ENCODE results near the gene MINDY4.

DNA sequence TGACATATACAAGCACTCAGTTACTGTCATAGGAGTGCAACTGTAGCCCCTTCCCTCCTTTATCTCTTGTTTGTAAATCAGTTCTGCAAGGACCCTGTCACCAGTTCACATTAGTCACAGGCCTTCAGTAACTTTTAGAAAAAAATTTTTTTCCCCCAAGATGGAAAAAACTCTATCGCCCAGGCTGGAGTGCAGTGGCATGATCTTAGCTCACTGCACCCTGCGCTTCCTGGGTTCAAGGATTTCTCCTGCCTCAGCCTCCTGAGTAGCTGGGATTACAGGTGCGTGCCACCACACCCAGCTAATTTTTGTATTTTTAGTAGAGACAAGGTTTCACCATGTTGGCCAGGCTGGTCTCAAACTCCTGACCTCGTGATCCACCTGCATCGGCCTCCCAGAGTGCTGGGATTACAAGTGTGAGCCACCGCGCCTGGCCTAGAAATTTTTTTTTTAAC lies 11.6 kb downstream of the CHN2 start:
- PRO-cap, 3 experiments: peak in 1 of 3 experiments; most common plus-strand start position 216 of the sequence (in 1)
- RAMPAGE, long total RNA, 2 experiments: no peak in any of the 2 experiments
- RRBS: no CpG with 5 or more reads among the region's 7 CpGs

DNA sequence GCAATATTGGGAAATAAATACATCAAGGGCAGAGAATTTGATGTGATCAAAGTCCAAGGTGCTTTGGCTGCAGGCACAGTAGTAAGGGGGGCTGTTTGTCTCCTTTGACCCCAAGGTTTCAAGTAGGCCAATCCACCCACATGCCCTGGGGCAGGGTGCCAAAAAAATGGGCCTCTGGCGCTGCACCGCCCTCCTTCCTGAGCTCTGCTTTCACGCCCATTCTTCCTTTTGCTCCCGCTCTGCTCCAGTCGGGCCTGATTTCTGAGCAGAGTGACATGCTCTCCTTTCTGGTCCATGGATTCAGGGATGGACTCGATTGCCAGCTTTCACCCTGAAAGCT lies 34.1 kb downstream of the CHN2 start:
- PRO-cap, 3 experiments: no peak in any of the 3 experiments
- RAMPAGE, long total RNA, 2 experiments: no peak in any of the 2 experiments
- RRBS: no CpG with 5 or more reads among the region's 6 CpGs

- PRO-cap, 3 experiments: peak in 3 of 3 experiments; most common plus-strand start chr7:29566273 (in 2); most common minus-strand start chr7:29566221 (in 3)
- RAMPAGE, long total RNA, 2 experiments: no peak in any of the 2 experiments
- RRBS: 6% methylated on average over 4 of the region's 46 CpGs
Observed at GRCh38 chr7:29565492-29566469, 2.1 kb downstream of the PRR15 start.

DNA sequence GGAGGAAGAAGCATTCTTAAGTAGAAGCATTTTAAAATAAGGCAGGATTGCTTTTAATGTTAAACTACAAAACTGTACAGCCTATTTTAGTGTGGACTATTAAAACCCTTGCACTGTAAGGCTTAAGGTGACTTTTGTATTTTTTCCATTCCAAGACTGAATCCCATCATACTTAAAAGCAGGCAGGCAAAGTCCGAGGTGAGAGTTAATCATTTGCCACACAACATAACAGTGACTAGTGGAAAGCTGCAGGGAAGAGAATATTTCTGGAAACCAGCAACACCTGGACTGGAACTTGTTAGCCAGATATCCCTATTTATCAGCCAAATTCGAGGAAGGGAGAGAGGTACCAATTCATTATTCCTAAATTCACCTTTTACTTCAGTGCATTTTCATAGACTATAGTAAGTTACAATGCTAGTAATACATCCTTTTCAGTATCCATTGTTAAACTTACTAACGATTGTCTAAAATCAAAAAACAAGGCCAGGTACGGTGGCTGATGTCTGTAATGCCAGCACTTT lies 3.6 kb downstream of the PRR15 start:
- PRO-cap, 3 experiments: no peak in any of the 3 experiments
- RAMPAGE, long total RNA, 2 experiments: no peak in any of the 2 experiments
- RRBS: no CpG with 5 or more reads among the region's 4 CpGs

DNA sequence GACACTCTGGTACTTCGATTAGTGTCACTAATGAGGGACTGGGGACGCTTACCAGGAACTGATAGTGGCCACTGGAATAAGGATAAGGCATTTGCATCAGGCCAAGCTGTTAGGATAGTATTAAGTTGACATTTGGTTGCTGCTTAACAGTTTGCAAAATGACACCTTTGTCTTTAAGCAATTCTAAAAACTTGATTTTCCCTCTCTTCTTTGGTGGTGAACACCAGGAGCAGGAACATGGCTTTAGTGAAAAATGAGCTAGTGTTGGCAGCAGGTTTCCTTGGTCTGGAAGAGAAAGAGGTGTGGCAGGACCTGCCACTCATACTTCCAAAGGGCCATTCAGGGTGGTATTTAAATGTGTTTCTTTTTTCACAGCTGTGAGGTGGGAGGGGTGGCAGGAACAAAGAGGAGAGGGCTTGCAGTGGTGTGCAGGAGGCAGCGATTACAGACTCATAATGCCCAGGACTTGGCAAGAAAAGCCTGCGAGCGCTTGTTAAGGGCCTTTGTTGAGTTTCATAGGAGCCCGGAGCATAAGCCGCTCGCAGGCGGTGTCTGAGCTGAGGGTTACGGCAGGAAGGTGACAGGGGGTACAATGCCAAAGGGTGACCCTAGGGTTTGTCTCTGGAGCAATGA lies 36.7 kb downstream of the WIPF3 start:
- PRO-cap, 3 experiments: peak in 1 of 3 experiments; most common plus-strand start position 518 of the sequence (in 1); most common minus-strand start position 457 of the sequence (in 1)
- RAMPAGE, long total RNA, 2 experiments: no peak in any of the 2 experiments
- RRBS: no CpG with 5 or more reads among the region's 10 CpGs

DNA sequence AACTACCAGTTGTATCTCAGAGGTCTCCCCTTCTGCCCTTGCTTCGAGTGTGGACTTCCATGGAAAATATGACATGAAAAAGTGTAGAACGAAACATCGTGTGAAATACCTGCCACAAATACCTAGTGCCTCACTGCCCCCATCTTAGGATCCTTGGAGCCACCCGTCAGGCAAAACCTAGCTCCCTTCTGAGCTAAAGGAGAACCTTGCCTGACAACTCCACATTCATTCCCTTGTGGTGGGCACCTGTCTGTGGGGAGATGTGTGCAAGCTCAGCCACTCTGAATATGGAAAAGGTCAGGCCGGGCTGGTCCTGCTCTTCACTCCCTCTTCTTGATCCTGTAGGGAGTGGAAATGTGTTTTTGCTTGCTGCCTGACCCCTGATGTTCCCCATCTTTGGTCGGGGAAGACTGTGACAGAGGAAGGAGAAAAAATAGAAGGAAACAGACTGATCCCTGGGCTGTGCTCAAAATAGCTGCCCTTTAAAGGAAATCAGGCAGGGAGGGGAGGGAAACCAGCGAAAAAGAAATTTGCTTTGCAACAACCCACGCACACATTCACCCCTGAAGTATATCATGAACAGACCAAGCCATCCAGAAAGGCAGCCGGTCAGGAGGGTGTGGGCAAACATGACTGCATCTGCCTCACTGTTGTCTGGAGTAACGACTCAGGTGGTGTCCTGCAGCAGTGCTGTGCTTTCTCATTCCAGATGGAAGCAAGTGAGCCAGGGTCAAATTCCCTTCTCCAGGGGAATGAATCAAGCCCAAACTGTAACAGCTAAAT lies 74.0 kb downstream of the SCRN1 start:
- PRO-cap, 3 experiments: no peak in any of the 3 experiments
- RAMPAGE, long total RNA, 2 experiments: no peak in any of the 2 experiments
- RRBS: no CpG with 5 or more reads among the region's 10 CpGs

DNA sequence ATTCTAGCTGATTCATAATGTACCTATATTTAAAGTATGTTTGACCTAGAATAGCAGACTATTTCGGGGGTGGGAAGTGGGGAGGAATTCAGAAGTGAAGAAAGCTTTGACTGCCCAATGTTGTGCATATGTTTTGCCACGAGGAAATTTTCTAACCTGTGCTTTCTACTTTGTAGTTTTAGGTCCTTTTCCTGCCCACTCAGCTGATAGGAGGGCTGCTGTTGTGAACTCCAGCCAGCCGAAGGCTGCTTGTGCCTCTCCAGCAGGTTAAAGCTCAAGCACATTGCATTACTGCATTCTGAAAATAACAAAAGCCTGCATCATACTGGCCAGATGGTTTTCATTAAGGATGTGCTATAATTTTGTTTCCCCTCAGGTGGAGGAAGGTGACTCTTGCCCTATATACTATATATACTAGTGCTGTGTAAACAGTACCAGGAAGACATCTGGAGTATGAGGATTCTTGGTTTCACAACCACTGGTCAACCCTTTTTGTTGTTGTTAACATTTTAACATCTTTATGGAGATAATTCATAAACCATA lies 4.5 kb downstream of the PLEKHA8 start:
- PRO-cap, 3 experiments: no peak in any of the 3 experiments
- RAMPAGE, long total RNA, 2 experiments: no peak in any of the 2 experiments
- RRBS: no CpG with 5 or more reads among the region's 3 CpGs

DNA sequence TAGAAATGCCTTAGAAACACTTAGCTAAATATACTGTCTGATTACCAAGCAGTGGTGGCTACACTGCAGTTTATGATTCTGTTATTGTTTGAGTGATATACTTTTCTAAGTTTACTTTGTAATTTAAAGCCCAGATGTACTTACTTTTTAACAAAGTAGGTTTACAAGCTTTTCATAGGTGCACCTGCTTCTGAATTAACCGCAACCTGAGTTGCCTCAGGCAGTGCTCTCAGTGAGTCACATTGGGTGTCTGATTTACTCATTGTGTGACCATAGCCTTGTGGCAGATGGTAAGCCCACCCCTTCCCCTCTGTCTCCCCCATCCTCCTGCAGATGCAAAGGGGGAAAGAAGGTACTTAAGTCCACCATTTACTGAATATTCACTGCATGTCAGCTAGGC lies 9.0 kb downstream of the MTURN start:
- PRO-cap, 3 experiments: no peak in any of the 3 experiments
- RAMPAGE, long total RNA, 2 experiments: no peak in any of the 2 experiments
- RRBS: no CpG with 5 or more reads among the region's 1 CpG

DNA sequence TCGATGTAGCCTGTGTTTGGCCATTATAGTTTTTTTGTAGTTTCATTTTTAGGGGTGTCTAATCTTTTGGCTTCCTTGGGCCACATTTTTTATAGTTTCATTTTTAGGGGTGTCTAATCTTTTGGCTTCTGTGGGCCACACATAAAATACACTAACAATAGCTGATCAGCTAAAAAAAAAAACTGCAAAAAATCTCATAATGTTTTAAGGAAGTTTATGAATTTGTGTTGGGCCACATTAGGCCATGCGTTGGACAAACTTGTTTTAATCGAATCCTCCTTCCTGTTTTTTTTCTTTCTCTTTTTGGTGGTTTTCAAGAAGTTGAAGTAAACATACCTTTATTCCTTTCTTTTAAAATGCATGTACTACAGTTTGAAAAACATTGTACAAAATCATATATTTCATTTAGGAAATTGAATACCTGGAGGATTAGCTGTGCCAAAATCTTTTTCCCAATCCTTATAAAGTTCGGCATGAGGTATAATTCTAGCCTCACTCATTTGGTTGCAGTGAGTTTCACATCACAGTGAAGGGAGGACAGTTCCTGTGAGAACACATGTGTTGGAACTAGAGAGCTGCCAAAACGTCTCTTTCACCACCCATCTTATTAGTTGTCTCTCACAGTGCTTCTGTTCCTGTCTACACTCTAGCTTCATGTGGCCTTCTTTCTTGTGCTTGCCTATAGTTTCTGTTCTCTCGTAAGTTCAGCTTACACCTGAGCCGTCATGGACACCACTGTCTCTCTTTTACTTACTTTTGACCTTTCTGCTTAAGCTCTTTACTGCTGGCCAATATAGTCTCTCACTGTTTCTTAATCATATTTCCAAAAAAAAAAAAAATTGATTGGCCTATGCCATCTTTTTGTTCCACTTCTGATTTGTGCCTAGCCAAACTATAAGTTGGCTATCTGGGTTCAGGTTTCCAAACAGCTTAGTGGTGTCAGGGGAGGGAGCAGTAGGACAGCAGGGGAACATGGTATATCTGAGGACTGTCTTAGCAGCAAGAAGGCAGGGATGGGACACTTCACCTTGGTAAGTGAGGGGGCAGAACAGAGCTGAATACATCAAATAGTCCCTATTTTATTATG lies 37.8 kb downstream of the ZNRF2 start:
- PRO-cap, 3 experiments: no peak in any of the 3 experiments
- RAMPAGE, long total RNA, 2 experiments: no peak in any of the 2 experiments
- RRBS: no CpG with 5 or more reads among the region's 7 CpGs

- PRO-cap, 3 experiments: no peak in any of the 3 experiments
- RAMPAGE, long total RNA, 2 experiments: no peak in any of the 2 experiments
- RRBS: no CpG with 5 or more reads among the region's 1 CpG
Observed at GRCh38 chr7:30331142-30331556, 46.8 kb downstream of the ZNRF2 start.

GRCh38 chr7:30430298-30430776 lies 48.2 kb downstream of the NOD1 start:
- PRO-cap, 3 experiments: no peak in any of the 3 experiments
- RAMPAGE, long total RNA, 2 experiments: no peak in any of the 2 experiments
- RRBS: no CpG with 5 or more reads among the region's 7 CpGs

DNA sequence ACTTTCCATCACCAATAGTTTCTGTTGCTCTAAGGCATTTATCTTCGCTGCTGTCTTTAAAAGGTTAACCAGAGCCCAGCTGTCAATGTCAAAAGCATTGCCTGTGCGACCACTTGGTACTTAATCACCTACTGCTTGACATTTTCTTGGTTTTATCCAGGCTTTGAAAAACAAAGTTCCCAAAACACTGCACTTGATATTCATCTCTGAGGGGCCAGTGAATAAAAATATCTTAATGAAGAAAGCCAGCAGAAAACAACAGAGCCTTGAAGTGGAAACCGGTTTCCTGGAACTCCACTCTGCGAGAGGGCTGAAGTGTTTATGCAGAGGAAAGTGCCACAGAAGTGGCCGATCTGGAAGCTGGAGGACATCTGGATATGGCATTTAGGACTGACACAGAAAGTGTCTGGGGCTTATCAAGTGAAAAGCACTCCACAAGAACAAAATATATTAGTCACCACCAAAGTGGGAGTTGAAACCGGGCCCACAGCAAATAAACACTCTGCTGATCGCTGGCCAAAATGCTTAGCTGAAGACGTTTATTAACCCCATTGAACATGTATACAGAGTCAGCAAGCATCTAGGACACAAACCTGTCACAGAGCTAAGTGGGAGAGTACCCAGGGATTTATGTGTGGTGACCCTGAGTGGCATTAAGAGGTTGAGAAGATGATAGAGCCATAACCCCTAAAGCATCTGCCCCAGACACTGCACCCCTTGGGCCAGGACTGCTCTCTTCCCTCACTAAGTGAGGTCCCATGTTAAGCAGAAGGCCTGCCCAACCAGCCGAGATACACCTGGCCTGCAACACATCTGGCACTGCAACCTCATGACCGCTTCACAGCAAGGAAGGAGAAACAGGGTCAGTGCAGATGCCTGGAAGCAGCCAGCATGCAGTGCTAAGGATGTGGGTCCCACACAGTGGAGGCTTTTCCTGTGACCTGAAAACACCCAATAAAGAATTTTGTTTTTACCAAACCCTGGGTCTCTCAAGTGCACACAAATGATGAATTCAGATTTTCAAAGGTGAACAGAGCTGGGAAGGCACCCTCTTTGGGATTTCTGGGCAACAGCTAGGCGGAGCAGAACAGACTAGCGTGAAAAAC lies 7.7 kb downstream of the NOD1 start:
- PRO-cap, 3 experiments: no peak in any of the 3 experiments
- RAMPAGE, long total RNA, 2 experiments: no peak in any of the 2 experiments
- RRBS: no CpG with 5 or more reads among the region's 12 CpGs

DNA sequence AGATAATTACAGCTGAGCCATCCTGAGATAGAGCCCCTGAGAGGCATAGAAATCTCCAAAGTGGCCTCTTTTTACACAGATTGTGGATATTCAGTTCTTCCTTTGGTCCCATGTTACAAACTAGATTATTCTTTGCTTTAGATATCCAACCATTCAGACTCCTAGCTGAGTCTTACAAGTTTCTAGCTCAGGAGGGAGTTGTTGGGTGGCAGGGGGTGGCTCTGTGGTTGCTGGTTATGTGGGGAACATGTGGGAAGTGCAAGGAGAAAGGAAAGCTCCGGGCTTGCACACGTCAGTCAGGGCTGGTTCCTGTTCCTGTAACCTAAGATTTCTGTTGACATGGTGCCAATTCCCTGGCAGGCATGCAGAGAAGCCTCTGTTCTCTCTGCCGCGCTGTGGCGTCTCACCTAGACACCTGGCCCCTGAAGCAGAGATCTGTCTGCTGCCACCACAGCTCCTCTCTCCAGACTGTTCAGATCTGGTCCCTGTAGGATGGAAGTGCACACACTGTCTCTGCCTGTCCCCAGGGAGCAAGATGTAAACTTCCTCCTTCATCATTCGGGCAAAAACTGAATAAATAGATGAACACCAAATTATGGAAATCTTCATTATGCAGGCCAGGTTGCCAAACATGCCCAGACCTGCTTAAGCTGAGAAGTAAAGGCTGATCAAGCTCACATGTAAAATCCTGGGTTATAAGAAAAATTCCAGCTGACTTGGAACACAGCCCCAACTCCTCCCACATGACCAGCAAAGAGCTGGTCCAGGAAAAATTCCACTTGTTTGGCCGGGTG lies 43.6 kb upstream of the GARS1 start:
- PRO-cap, 3 experiments: peak in 3 of 3 experiments; most common plus-strand start position 334 of the sequence (in 1); most common minus-strand start position 240 of the sequence (in 2)
- RAMPAGE, long total RNA, 2 experiments: no peak in any of the 2 experiments
- RRBS: no CpG with 5 or more reads among the region's 7 CpGs

DNA sequence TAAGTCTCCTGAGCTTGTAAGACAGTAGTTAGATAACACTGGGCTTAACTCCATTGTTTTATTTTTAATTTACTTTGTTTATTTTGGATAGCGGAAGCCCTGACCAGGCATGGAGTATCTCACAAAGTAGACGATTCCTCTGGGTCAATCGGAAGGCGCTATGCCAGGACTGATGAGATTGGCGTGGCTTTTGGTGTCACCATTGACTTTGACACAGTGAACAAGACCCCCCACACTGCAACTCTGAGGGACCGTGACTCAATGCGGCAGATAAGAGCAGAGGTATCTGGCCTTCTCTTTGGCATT lies 37.4 kb downstream of the GARS1 start:
- PRO-cap, 3 experiments: no peak in any of the 3 experiments
- RAMPAGE, long total RNA, 2 experiments: no peak in any of the 2 experiments
- RRBS: no CpG with 5 or more reads among the region's 7 CpGs

DNA sequence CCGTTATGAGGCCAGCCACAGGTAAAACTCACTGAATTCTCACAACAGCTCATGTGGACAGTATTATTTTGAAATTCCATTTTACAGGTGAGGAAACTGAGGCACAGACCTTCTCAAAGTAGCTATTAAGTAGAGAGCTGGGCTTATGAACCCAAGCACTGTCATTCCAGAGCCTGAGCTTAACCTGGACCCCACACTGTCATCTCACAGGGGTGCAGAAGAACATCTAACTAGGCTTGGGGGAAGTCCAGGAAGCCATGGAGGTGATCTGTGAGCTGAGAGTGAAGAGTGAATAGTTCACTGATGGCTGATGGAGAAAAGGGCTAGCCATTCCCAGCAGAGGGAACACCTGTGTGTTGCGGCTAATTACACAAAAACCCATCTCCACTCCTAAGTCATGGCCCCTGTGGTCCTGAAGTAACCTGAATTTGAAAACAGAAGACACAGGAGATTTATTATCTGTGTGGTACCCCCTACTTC lies 8.7 kb downstream of the INMT start:
- PRO-cap, 3 experiments: no peak in any of the 3 experiments
- RAMPAGE, long total RNA, 2 experiments: no peak in any of the 2 experiments
- RRBS: no CpG with 5 or more reads among the region's 2 CpGs

DNA sequence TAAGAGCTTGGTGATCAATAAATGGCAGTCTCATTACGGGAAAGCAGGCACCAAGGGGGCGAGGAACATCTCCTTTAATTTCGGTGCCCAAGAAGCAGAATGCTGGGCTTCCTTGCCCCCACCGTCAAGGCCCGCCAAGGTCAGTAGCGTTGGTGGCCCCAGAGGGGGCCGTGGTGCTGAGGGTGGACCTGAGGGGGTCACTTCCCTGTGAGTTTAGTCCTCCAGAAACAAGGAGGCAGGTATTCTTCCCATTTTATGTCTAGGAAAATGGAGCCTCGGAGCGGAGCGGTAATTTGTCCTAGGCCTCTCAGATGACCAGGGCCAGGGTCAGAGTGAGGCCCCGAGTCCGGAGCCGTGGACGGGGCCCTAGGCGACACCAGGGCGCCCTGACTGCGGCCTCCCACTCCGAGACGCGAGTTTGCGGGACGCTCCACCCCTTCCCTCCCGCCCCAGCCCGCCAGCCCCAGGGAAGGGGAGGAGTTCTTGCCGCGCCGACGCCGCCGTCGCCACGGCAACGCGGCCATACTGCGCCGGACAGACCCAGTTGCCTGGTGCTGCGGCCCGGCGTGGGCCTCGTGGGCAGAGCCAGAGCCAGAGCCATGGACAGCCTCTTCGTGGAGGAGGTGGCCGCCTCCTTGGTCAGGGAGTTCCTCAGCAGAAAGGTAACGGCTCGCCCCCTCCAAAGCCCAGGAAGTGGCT lies at the start of gene MINDY4:
TSS of gene MINDY4 (plus strand) at position 523 of the 699 bp plus-strand sequence.
- PRO-cap, 3 experiments: peak in 3 of 3 experiments; most common plus-strand start position 554 of the sequence (in 3); most common minus-strand start position 420 of the sequence (in 2)
- RAMPAGE, long total RNA, 2 experiments: start-site peak on the plus strand in 1 of 2 experiments, centred at position 542 of the sequence, 532 reads per replicate
- RRBS: no CpG with 5 or more reads among the region's 44 CpGs

DNA sequence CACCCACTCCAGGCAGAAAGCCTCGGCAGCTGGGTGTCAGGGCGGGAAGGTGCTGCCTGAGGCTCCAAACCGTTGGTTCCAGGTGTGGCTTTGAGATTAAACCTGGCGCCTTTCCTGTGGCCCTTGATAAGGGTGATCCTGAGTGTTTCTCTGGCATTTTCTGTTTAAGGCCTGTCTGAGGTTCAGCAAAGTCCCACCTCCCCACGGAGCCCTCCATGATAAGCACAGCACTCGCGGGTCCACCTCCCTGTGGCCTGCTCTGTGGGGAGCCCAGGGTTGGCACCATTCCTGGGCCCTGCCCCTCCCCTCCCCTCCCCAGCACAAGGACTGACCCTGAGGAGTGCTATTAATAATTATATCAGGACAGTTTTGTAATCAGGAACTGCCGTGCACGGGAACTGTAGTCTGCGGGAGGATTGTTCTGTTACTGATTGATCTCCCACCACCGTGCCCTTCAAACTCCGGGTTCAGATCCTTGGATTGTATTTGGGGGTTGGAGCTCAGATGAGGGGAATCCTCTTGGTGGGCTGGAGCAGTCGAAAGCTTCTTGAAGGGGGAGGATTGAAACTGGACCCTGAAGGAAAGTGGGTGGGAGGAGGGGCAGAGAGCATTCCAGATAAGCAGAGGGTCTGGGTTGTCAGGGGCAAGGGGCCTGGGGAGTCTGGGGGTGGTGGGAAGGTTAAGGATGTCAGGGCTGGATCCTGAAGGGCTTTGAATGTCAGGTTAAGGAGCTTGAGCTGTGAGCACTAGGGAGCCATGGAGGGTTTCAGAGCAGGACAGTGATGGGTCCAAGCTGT lies 14.3 kb upstream of the AQP1 start:
- PRO-cap, 3 experiments: no peak in any of the 3 experiments
- RAMPAGE, long total RNA, 2 experiments: no peak in any of the 2 experiments
- RRBS: no CpG with 5 or more reads among the region's 13 CpGs

DNA sequence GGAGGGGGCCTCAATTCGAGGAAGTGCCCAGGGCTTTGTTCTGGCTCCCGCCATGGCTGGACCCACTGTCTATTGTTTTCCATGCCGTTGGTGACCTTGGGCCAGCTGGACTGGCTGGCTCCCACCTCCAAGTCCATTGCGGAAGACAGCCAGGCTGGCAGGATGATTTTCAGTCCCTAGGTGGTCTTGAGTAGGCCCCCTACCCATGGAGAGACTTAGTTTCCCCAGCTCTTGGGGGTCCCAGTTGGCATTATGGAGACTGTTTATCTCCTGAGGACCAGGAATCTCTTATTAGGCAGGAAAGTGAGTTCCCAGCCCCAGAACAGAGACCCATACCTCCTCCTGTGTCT lies 13.1 kb upstream of the AQP1 start:
- PRO-cap, 3 experiments: no peak in any of the 3 experiments
- RAMPAGE, long total RNA, 2 experiments: no peak in any of the 2 experiments
- RRBS: no CpG with 5 or more reads among the region's 4 CpGs

DNA sequence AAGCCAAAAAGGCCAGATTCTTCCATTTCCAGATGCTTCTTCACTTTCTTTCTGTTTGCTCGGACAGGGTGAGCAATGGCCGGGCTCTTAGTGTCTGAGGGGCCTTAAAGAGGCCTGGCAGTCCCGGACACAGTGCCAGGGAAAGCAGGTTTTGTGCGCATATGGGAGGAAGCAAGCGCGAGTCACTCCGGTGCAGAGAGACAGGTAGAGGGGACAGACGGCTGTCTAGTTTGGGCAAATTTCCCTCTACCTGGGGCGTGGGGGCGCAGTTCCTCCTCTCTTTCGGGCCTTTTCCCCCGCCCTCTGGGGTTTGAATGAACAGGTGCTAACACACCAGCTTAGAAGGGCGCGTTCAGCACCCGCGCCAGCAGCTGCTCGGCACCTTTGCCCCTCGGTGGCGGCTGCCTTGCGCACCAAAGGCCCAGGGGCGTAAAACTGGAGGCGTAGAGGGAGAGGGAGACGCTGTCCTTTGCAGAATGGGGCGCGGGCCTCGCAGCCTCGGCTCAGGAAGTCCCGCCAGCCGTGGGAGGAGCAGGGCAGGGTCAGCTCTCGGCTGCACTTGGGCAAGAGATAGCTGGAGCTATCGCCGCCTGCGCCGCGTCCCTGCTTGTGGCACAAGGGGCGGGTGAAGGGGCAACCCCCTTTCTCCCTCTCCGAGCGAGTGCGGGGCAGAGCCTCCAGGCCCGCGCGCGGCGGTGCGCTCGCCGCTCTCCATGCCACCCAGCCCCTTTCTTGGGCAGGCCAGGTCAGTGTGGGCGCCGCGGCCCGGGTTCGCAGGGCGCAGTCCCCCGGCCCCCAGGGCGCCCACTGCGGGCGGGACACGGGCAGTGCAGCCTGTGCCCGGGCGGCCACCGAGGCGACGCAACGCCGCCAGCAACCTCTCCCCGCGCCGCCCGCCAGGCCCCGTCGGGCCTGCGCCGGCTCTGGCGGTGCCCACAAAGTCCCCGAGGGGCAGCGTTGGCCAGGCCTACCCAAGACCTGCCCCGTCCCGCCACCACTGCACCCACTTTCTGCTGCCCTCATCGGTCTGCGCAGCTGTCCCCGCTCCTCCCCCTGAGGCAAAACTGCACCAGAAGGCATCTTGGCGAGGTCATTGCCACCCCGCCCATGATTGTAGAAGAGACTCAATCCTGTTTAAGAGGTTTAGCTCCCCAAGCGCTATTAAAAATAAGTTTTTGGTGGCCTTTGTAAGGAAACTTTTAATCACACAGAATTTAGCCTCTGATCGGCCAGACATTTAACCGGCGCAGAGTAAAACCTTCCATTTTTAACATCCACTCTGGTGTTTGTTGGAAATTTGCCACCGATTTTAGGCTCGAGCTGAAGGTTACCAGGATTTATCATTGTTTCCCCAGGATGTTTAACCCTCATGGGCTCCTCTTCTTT lies 4.1 kb downstream of the NEUROD6 start:
- PRO-cap, 3 experiments: peak in 2 of 3 experiments; most common plus-strand start position 180 of the sequence (in 2)
- RAMPAGE, long total RNA, 2 experiments: no peak in any of the 2 experiments
- RRBS: 4% methylated on average over 25 of the region's 89 CpGs

GRCh38 chr7:32163004-32163531 lies 92.9 kb upstream of the PDE1C start:
- PRO-cap, 3 experiments: no peak in any of the 3 experiments
- RAMPAGE, long total RNA, 2 experiments: no peak in any of the 2 experiments
- RRBS: no CpG with 5 or more reads among the region's 6 CpGs

Data from testis (tissue), 5 donors.